AG09309 (cell line): Measurements from ENCODE around the genes ORC2, FLACC1, MPP4 and ALS2.

GRCh38 chr2:200788271-200788805 lies 23.4 kb upstream of the BZW1 start:
- RRBS: no CpG with 5 or more reads among the region's 4 CpGs

GRCh38 chr2:200863613-200864087 lies 808 bp downstream of the CLK1 start:
- RRBS: no CpG with 5 or more reads among the region's 26 CpGs

DNA sequence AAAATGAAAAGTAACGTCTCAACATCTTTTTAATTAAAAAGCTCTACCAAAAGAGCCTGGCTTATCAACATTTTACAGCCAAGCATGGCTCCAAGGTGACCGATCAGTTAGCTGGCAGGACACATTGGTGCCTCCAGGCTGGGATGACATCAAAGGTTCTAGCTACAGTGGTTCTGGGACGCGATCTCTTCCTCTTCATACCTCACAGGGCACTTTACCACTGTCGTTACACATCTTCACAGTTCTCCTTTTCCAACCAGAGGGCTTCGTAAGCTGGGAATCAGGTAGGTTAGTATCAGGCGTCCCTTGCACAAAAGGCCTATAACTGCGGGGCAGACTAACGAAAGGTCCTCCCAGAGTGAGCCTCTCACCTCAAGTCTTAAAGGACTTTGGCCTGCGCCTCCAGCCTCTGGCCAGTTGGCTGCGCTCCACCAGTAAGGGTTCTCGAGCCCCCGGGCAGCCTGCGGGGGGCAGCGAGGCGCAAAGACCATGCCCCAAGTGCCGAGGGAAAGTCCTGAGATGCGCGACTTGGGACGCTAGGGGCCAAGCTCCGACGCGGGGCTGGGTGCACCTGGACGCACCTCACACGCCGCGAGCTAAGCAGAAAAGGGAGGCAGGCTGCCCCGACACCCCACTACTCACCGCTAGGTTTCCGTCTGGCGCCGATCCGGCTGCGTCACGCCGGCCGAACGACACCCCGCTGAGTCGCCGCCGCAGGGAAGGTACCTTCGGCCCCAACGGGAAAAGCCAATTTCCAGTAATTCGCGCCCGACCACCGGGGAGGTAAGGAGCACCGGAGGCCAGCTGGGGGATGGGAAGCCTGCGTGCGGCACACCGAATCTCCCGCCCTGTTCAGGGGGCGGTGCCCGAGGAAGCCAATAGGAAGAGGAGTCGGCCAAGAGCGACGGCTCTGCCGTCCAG lies at the start of gene ORC2:
Gene ORC2 (minus strand): TSS at position 813 of the 921 bp plus-strand sequence.
- RRBS: under 1% methylated on average over 11 of the region's 59 CpGs

- RRBS: no CpG with 5 or more reads among the region's 5 CpGs
Measured at GRCh38 chr2:200964326-200964567, 787 bp upstream of the ORC2 start.

DNA sequence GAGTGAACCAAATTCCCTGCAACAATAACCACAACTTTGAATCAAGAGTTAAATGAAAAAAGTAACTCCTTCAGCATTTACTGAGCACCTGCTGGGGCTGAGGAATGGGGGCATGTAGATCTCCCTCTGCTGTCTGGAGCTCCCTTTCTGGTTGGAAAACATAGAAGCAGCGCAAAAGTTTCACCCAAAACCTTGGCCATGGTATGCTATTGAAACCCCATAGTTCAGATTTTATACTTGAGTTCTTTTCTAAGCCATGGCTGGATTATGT lies 4.9 kb downstream of the CFLAR start:
- RRBS: no CpG with 5 or more reads among the region's 1 CpG

DNA sequence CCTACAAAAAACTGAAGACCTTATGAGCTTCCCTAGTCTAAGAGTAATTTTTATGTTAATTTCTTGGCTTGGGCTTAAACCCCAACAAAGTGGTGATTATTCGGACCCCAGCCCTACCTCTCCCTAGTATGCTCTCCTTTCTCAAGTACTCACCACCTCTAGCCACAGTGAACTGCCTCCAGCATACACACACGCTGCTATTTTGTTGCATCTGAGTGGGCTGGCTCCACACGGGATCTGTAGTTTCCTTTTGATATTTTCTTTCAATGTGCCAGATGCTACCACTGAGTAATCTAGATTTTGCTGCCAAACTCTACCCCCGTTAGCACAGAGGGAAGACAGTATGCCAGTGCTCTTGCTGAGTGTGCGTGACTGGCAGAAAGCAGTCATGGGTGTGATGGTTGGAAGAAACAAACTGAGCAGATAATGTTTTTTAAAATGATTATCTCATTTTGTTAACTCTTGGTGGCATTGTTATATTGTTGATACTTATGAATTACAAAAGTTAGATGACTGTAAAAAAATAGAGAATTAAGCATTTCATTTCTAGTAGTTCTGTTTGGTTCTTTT lies 11.6 kb downstream of the CFLAR start:
- RRBS: no CpG with 5 or more reads among the region's 5 CpGs

DNA sequence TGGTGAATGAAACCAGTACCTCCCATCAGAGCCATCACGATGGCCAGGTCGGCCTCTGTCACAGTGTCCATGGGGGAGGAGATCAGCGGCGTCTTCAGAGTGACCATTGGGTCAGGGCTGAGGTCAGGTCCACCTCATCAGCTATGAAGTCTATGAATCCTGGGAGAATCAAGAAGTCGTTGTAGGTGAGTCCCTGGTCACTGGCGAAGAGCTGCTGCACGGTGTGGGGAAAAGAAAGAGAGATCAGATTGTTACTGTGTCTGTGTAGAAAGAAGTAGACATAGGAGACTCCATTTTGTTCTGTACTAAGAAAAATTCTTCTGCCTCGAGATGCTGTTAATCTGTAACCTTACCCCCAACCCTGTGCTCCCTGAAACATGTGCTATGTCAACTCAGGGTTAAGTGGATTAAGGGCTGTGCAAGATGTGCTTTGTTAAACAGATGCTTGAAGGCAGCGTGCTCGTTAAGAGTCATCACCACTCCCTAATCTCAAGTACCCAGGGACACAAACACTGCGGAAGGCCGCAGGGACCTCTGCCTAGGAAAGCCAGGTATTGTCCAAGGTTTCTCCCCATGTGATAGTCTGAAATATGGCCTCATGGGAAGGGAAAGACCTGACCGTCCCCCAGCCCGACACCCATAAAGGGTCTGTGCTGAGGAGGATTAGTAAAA lies 23.0 kb downstream of the CFLAR start:
- RRBS: no CpG with 5 or more reads among the region's 14 CpGs

GRCh38 chr2:201357073-201357737 lies at the start of gene FLACC1:
Gene FLACC1, minus strand, starts transcription at chr2:201357345.
- RRBS: no CpG with 5 or more reads among the region's 4 CpGs

DNA sequence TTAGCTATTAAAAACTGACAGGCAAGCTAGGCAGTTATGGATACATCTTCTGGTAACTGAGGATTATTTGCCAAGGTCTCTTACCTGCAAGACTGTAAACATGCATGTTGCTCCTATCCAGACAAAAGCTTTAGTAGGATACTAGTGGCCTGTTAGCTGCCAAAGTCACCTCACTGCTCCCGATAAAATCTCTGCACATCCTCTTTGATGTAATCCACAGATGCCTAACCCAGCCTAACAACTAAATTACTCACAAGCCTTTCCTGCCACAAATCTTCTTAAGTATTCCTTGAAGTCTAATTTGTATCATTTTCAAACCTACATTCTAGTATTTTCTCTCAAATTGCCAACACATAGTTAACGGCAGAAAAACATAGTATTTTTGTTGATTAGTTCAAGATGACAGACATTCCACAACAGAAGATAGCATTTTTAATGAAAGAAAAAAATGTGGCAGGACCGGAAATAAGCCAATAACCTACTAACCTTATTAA lies at the start of gene MPP4:
Gene MPP4 (minus strand): TSS at position 142 of the 494 bp plus-strand sequence.
- RRBS: no CpG with 5 or more reads among the region's 3 CpGs

GRCh38 chr2:201758174-201758621 lies 22.5 kb downstream of the ALS2 start:
- RRBS: no CpG with 5 or more reads among the region's 1 CpG

DNA sequence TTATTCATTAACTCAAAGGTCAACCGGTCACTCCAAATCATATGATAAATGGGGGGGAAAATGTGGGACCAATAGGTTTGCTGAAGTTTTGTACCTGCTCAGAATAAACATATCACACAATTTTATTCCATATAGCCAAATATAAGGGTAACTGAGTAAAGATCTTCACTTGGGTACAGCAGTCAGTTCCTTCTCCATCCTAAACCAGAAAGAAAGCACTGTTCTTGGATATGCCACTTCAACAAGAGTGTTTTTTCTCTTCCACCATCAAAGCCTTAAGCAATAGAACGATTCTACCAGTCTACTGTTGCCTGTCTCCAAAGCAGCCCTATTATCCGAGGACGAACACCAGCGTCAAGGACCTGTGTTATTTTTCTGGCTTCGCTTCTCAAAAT lies 851 bp downstream of the ALS2 start:
- RRBS: no CpG with 5 or more reads among the region's 6 CpGs

DNA sequence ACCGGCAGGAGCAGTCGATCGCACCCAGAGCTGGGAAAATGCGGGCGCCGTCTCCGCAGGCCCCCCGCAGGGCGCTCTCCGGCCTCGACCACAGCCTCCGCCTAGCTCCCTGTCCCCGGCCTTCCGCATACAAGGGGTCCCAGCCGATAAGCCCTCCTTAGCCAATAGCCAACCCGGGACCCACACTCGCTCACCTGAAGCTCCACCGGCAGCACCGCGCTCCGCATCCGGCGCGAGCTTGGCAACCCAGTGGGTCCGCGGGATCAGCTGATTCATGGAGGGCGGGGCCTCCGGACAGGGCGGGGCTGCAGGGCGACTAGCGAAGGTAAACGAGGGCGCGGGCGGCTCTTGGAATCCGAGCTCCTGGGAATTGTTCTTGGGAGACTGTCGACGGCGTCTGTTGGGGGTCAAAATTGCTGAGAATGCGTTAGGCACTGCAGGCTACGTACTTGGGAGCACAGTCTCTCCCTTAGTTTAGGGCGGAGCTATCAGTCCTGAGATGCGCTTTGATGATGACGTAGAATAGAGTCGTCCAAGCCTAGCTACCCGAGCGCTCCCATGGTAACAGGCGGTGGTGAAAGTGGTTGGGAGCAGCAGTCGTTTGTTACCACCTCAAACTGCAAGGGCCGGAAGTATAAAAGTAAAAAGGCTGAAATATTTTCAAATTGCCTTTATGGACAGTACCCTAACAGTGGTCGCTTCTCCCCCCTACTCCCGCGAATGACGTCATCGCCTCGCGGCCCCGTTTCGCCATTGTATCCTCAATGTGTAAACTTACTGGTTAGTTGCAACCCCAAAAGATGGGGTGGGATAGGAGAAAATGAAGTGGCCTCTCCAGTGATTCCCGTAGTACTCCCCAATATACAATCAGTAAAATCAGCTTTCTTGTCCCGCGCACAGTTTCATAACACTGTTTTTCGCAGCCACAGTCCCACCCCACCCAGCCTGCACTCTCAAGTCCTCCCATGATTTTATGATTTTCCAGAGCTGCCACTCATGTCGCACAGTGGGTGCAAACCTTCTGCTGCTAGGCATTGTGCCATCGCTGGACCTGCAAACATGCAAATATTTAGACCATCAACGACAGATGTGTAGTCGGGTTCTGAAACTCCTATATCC lies at the start of gene ALS2:
Gene ALS2 (minus strand): TSS at position 251 of the 1,119 bp plus-strand sequence.
- RRBS: 2% methylated on average over 22 of the region's 67 CpGs

GRCh38 chr2:201955504-201956048 lies 78.1 kb upstream of the FZD7 start:
- RRBS: no CpG with 5 or more reads among the region's 7 CpGs

- RRBS: no CpG with 5 or more reads among the region's 5 CpGs
Measured at GRCh38 chr2:201996609-201996971, 37.1 kb upstream of the FZD7 start.

- RRBS: no CpG with 5 or more reads among the region's 2 CpGs
Measured at GRCh38 chr2:202161175-202161396, 77.3 kb downstream of the SUMO1 start.

DNA sequence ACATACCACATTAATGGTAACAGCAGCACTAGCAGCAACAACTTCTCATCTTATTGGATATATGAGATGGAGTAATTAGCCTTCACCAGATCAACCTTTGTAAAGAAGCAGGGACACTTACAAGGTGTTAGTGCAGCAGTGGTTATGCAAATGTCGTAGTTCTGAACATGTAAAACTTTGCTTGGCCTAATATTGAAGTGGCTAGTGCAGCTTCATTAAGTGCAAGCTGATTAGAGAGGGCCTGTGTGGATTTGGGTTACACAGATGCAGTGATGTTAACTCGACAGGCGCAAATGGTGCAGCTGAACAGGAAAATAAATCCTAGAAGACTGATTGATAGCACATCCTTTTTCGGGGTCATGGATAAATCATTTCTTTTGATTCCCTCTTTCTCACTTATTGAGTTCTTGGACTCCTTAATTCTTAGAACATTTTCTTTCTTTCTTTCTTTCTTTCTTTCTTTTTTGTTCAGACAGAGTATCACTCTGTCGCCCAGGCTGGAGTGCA lies 3.3 kb downstream of the BMPR2 start:
- RRBS: no CpG with 5 or more reads among the region's 5 CpGs

DNA sequence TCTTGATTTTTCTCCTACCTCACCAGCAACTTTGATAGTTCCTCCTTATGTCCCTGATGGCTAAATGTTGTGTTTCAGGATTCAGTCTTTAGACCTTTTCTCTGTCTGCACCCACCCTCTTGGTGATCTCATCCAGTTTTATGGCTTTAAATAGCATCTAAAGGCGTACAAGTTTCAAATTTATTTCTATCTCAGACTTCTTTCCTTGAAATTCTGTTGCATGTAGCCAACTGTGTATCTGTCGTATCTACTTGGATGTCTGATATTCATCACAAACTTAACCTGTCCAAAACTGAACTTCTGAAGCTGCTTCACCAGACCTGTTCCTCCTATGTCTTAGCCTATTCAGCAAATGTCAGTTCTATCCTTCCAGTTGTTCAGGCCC lies 9.9 kb downstream of the BMPR2 start:
- RRBS: no CpG with 5 or more reads among the region's 2 CpGs